Choroid plexus epithelial cell (primary cell): ENCODE results near the gene CHRNE.

DNA sequence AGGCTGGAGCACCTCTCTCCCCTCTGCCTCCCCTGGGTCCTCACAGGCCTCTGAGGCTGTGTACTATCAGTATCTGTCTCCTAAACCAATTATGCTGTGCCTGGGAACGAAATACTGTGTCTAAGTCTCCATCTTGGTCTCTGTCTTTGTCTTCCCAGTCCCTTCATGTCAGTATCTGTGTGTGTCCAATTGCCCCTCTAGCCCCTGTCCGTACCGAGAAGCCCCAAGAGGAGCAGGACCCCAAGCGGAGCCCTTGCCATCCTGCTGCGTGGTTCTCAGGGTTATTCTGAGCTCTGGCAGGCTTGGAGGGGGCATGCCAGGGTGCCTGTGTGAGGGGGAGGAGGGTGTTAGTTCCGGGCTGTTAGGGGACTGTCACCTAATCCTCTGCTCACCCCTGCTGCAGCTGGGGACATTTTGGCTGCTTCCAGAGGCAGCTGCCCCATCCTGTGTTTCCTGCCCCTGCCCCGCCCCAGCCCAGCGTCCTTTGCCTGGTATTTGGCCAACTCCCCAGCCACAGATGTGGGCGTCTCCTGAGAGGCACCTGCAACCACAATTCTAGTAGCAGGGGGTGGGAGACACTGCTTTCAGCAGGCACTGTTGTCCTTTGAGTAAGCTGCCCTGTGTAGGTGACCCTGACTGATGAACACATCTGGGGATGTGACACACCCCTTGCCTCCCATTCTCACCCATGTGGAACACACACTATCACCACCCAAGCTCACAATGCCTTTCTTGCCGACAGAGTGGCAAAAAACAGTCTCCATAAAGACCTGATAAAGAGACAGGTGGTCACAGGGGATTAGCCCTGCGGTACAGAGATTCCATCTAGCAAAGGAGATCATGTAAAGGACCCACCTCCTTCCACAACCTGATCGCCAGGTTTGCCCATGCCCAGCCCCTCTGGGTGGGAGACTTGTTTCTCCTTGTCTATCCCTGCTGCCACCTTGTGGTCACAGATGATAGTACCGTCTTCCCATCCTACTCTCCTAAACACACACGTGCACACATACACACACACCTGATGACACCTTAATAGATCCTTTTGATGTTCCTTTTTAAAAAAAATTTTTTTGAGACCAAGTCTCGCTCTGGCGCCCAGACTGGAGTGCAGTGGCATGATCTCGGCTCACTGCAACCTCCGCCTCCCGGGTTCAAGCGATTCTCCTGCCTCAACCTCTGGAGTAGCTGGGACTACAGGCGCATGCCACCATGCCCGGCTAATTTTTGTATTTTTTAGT lies at the start of gene CHRNE:
Gene CHRNE, minus strand, starts transcription at position 295 of the 1,238 bp plus-strand sequence.
- RRBS: no CpG with 5 or more reads among the region's 22 CpGs

DNA sequence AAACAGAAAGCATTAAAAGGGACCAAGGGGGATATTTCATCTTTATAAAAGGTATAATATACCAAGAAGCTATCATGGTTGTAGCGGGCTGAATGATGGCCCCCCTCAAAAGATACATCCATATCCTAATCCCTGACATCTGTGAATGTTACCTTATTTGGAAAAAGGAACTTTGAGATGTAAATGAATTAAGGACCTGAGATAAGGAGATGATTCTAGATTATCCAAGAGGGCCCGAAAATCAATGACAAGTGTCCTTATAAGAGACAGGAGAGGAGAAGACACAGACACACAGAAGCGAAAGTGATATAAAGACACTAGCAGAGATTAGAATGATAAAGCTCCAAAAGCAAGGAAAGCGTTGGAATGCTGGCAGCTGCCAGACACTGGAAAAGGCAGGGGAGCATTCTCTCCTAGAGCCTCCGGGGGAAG lies 12.6 kb upstream of the GP1BA start:
- RRBS: no CpG with 5 or more reads among the region's 5 CpGs

DNA sequence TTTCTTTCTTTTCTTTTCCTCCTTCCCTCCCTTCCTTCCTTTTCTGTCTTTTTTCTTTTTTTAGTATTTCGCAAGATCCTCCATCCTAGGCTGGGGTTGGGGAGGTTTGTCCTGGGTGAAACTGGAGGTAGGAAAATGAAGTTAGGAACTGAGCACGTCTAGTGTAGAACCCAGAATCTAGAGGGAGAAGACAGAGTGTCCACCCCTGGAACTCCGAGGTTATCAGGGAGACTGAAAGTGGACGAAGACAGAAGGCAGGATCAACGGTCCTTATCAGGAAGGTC lies 1.0 kb downstream of the RNF167 start:
- RRBS: no CpG with 5 or more reads among the region's 5 CpGs

- RRBS: no CpG with 5 or more reads among the region's 16 CpGs
These were observed 2.9 kb downstream of the RNF167 start for GRCh38 chr17:4942568-4943722.

DNA sequence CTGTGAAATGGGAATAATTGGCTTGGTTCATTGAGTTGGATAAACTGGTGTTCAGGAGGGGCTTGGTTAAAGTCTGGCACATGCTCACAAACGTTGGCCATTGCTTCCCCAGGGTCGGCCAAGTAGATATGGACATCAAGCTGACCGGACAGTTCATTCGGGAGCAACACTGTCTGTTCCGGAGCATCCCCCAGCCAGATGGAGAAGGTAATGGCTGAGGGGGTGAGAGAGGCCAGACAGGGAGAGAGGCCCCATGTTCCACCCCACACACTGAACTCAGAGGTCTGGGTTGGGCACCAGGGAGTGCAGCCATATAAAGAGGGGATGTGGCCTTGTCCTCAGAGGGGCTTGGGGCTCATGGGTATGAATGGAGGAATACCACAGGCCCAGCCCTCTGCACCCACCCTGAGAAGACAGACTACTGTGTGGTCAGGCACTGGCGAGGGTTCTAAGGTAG lies 16.9 kb downstream of the KIF1C start:
- RRBS: no CpG with 5 or more reads among the region's 6 CpGs

DNA sequence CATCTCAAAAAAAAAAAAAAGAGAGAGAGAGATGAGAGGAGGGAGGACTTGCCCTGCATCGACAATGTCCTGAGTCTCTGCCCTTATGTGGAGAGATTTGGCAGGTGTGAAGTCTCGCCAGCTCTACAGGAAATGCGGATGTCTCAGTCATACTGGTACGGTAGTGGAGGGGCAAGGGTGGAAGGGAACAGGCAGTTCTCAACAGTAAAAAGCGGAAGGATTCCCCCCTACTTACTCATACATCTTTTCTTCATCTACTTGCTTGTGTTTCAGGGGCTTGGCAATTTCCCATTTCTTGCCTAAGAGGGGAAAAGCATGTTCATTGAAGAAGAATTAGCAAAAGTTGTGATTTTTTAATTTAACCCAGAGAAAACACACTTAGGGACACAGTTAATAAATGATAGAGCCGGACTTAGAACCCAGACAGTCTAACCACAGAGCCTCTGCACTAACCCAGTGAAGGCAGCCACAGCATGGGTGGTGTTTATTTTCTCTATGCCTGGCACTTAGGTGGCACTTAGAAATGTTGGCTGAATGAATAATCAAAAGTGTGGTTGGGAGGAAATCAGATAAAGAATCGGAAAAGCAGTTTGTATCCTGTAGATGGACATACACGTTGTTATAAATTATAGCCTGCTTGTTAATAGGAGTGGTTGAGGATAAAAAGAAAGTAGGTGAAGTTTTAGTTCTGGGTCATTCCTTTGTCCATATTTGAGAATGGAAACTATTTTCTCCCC lies 13.4 kb downstream of the SCIMP start:
- RRBS: no CpG with 5 or more reads among the region's 8 CpGs

GRCh38 chr17:5282952-5283391 lies 888 bp downstream of the RABEP1 start:
- RRBS: no CpG with 5 or more reads among the region's 4 CpGs

GRCh38 chr17:5283983-5284403 lies 1.9 kb downstream of the RABEP1 start:
- RRBS: no CpG with 5 or more reads among the region's 3 CpGs

DNA sequence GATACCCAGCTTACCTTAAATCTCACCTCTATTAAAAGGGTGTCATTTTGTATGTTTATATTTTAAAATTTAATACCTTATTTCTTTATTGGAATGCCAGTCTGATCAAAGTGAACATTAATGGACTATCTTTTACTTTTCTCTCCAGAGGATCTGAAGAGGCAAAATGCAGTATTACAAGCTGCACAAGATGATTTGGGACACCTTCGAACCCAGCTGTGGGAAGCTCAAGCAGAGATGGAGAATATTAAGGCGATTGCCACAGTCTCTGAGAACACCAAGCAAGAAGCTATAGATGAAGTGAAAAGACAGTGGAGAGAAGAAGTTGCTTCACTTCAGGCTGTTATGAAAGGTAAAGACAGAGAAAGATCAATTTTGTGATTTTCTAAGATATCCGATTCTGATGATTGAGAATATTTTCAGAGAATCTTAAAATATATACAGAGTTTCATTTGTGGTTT lies 49.7 kb downstream of the RABEP1 start:
- RRBS: no CpG with 5 or more reads among the region's 3 CpGs

GRCh38 chr17:5405389-5405865 lies 14.0 kb downstream of the NUP88 start:
- RRBS: no CpG with 5 or more reads among the region's 5 CpGs

DNA sequence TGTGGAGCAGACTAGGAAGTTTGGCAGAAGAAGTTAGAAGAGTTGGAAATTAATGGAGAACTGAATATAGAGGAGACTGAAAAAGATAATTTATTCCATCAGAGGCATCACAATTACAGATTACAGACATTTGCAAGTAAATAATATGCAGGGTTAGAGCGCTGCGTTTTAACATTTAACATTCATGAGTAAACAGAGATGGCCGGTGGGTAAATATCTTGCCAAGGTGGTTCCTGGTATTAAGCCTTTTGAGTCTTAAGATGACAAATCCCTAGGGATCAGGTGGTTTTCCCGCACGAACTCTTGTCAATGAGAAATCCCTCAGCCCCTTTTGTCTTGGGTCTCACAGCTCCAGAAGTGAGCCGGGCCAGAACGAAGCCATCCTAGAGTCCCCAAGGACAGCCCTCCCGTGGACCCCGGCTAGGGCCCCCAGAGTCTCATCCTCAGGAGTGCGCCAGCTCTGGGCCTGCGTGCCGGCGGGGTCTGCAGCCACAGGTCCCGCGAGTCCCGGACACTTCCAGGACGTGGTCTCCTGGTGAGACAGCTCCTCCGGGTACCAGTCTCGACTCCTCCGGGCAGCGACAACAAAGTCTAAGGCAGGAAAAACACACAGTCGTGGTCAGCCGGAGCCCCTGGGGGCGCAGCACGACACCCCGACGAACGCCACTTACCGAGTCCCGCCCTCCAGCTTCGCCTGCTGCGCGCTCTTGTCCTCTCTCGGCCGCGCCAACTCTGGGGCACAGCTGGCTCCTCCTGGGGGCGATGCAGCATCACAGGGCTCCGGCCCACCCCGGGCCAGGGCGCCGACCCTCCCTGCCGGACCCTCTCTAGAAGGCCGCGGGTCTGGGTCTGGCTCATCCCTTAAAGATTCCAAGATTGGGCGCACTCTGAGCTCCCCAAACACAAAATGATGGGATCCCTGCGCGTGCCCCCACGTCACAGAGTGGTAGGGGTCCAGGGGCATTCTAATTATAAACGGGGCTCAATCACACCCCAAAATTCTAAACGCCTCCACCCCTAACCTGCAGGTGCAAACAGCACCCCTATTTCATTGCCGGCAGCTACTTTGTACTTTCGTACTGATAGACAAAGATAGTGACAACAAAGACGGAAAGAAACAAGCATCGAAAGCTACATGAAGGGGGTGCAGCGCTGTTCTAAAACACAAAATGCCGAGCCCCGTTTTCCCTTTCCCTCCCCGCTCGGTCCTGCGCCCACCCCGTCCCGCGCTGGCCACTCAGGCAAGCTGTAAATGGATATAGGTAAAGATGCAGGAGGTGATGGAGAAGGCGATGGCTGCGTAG lies 994 bp downstream of the ENSG00000286190 start:
- RRBS: 9% methylated on average over 11 of the region's 65 CpGs

- RRBS: no CpG with 5 or more reads among the region's 4 CpGs
These were observed 8.0 kb upstream of the ENSG00000286190 start for GRCh38 chr17:5508706-5509398.

DNA sequence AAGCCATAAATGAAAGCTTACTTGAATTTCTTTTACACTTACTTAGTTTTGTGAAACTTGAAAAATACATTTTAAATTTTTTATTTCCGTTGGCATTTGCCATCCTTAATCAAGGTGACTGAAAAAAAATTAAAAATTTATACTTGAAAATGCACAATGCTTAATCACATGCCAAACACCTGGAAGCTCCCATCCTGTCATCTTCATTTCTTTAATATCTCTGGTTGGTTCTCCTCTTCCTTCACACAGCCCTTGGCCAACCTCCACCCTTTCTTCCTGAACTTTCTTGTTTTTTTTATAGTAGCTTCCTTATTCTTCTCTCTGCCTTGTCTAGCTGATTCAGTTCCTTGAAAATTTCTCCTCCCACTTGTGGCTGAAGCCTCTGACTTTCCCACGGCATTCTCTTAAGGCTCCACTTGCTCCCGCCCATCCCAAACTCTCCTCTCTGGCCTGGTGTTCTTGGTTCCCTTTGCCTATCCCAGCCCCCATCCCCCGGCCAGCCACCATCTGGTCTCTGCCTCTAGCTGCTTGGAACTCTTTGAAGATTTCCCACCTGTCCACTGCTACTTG lies 29.2 kb downstream of the NLRP1 start:
- RRBS: no CpG with 5 or more reads among the region's 4 CpGs

DNA sequence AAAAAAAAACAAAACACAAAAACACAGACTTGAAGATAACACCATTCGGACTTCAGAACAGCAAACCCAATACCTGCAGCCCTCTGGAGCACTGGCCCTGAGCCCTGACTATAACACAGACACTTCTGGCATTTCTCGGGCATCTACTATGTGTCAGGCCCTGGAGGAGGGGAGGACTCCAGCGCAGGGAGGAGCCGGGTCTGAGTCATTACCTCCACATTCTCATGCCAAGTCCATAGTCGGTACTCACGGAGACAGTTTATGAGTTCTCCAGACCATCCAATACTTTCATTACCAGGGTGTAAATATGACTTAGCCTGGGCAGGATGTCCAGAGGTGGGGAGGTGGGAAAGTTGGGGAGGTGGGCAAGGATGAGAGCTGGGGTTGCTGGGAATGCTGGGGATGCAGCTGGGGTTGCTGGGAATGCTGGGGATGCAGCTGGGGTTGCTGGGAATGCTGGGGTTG lies 48.7 kb downstream of the PITPNM3 start:
- RRBS: no CpG with 5 or more reads among the region's 6 CpGs

DNA sequence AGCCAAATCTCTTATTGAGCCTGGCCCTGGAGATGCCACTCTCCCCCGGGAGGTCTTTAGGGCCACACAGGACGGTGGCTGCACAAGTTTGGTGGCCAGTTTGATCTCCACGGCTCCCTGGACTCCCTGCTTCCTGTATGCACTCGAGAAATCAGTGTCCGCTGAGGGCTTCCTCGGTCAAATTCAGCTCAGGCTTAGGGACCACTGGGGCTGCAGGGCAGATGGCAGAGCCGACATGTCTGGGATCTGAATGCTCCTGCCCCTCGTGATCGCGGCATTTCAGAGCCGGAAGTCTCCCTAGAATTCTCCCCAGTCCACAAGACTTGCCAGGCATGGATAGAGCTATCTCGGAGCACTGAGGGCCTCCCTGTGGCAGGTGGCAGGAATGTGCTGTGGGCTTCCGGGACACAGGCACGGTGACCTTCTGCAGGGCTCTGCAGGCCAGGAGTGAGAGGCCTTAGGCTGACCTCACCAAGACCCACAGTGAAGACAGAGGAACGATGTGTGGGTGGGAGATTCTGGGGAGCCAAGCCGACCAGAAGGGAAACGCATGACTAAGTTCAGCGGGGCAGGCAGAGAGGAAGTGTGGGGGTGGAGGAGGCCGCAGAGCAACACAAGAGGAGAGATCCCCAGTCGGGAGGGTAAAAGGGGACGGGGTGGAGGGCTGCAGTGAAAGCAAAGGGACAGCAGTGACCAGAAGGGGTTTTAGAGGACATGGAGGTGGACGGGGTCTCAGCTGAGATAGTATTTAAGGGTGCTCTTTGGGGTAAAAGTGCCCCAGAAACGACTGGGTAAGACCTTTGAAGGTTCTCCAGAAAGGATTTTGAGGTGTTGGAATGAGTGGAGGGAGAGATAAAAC lies 18.8 kb upstream of the PITPNM3 start:
- RRBS: 20% methylated on average over 1 of the region's 23 CpGs

DNA sequence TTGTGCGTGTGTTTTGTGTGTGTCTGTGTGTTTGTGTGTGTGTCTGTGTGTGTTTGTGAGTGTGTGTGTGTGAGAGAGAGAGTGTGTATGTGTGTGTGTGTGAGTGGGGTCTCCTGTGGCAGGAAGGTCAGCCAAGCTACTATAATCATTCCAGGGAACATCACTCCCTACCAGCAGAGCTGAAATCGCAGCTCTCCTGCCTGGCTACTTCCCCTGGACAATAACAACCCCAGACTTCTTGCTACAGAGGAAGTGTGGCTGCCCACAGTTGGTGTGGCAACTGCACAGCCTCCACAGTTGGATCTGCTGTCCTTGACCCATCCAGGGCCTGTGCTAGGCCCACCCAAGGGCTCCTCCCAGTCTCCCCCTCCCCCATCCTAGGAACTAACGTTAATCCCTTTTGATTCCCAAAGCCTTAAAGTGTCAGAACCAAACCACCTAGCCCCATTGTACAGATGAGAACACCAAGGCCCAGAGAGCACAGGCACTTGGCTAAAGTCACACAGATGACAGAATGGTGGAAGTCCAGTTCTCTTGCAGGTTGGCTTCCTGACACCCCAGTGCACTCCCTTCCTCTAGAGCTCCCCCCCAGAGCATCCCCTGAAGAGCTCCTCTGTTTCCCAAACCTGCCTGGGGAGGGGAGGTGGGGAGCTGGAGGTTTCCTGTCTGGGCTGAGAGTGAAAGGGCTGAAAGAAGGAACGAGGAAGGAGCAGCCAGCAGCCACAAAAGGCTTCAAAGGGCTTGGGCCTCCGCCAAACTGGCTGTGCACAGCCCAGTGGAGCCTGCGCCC lies 1.3 kb downstream of the SLC13A5 start:
- RRBS: no CpG with 5 or more reads among the region's 6 CpGs

DNA sequence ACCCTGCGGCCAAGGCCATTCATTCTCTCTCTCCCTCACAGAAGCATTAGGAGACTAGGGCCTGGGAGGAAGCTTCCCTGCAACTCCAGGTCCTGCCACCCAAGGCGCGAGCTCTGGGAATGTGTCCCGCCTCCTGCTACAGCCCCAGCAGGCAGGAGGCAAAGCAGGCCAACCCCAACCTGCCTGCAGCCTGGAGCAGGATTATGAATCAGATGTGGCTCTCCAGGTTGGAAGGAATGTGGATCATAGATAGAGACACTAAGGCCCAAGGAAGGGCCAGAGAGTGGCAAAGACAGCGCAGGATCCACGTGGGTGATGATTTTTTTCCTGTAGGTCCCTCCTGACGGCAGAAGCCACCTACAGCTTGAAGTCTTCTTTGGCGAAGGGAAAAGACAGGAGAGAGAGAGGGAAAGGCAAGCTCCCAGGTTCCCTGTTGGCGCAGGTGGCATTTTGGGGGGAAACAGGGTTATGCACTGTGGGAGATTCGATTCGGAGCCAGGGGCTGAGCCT lies 694 bp downstream of the SLC13A5 start:
- RRBS: no CpG with 5 or more reads among the region's 11 CpGs

- RRBS: no CpG with 5 or more reads among the region's 5 CpGs
These were observed 1.1 kb upstream of the SLC13A5 start for GRCh38 chr17:6714340-6714605.

DNA sequence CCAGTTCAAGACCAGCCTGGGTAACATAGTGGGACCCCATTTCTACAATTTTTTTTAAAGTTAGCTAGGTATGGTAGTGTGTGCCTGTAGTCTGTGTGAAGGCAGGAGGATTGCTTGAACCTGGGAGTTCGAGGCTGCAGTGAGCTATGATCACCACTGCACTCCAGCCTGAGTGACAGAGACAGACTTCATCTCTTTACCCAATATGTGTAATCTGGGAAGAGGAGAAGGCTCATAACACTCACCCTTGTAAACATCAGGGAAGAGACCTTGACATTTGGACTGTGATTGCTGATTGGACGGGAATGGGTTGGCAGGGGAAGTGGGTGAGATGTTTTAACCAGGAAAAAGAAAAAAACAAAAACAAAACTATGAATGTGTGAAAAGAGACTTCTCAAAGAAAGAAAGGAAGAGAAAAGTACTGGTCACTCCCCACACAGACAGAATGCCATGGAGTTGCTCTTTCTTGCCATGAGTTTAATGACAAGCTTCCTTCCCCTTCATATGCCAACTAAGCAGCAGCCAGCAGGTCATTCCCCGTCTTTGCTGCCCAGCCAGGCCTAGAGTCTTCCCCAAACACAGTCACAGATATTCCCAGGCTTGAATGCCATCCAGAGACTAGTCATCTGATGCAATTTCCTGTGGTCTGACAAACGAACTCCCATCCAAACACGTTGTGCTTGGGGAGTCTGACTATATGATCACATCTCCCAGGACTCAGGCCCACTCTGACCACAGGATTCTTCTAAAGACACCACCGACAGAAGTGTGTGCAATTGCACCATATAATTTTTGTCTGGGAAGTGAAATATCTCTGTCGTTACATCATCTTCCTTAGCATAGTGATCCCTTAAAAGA lies 3.6 kb upstream of the XAF1 start:
- RRBS: no CpG with 5 or more reads among the region's 7 CpGs

GRCh38 chr17:6774833-6775399 lies 1.1 kb upstream of the FBXO39 start:
- RRBS: no CpG with 5 or more reads among the region's 12 CpGs